Epithelial cell of prostate (primary cell): Measurements from ENCODE around the genes PDGFD, GRIA4 and DDX10.

DNA sequence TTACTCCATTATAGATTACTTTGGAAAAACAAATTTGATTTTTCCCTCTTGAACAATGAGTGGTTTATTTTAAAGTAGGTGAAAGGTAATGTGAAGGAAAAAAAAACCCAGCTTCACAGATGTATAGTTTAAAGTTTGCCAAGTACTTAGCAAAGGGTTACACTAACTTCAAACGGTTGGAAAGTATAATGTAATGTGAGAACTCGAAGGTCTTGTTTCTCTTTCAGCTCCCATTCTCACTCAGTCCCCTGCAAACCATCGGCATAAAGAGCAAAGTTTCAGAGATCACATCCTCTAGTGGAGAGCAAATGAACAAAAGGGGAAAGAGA lies 37.7 kb upstream of the BIRC3 start:
- RRBS = no CpG with 5 or more reads among the region's 3 CpGs

GRCh38 chr11:102320556-102321068 lies 3.3 kb downstream of the BIRC3 start:
- RRBS = no CpG with 5 or more reads among the region's 1 CpG

DNA sequence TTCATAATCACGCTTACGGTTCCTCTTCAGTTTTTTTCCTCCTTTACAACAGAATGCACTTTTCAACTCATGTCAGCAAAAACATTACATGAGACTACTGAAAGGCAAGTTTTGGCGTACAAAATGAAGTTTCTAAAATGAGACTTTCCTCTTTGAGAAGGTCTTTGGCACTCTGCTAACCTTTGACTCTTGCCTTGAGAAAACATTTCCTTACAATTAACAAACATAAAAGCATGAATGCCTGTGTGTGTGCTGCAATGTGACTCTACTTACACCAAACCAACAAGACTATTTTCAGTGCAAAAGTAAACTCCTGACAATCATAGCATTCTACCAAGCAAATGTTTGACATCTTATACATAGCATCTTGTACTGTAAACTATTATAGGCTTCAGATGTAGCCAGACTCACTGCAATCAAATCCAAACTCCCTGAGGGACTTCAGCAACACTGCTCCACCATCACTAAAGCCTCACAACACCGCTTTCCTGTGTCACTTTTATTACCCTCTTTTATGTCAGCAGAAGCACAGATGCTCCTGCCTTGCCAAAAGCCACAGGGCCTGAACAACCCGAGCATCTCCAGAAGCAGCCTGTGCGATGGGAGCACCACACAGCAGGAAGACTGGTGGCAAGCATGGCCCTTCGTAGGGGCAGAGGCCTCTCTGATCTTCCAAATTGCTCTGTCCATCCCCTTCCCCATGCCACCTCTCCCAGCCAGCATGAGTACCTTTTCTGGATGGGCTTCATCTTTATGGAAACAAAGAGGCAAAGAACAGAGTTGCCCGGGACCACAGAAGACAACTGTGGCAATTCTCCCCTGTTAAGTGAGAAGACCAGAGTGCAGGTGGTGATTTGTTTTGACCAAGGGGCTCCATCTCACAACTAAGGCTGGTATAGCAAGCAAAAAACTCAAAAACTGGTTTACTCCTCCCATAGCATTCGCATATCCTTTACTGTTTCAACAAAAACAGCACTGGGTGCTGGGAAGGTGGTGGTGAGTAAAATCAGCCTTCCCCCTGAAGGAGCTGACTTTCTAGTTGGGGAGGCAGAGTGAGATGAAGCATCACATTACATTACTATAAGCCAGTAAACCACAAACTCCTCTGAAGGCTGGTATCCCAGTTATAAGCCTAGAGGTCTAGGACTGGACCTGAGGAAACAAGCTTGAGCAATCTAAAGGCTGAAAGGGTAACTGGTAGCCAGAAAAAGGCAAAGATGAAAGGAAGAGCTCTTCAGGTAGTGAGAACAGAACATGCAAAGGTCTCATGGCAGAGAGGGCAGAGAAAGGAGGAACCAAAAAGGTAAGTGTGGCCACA lies 22.8 kb downstream of the TMEM123 start:
- RRBS = no CpG with 5 or more reads among the region's 9 CpGs

DNA sequence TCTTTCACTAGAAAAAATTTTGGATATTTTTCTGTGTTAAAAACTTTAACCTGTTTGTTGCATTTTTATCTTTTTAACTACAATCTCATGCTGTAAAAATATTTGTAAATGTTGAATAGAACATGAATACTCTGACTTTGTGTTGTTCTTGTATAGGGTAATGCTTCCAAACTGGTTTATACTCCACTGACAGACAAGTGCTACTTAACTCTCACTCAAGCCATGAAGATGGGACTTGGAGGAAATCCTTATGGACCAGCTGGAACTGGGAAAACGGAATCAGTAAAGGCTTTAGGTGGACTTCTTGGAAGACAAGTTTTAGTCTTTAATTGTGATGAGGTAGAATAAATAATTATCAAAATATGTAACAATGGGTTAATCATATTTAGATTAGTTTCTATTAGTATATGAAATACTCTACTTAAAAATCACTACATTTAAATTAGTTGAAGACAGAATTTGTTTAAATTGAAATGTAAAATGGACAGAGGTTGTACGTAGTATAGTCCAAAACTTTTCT lies 60.8 kb downstream of the DYNC2H1 start:
- RRBS = no CpG with 5 or more reads among the region's 2 CpGs

- RRBS = no CpG with 5 or more reads among the region's 3 CpGs
These were observed 1.9 kb downstream of the PDGFD start for GRCh38 chr11:104161991-104162549.

- RRBS = under 1% methylated on average over 27 of the region's 56 CpGs
These were observed at the start of gene PDGFD for GRCh38 chr11:104163854-104164692. Gene PDGFD (minus strand): TSS chr11:104164147.

DNA sequence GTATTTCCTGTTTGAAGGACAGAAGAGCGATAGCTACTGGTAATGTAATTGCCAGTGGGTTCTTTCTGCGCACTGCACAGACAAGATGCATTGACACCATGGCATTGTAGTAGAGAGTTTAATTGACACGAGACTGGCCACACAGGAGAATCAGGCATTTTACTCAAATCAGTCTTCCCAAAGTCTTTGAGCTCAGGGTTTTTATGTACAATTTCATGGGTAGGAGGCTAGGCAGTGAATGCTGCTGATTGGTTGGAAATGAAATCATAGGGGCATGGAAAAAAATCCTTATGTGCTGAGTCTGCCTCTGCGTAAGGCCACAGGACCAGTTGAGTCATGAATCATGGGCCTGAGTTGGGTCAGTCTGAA lies 273.9 kb downstream of the CASP4 start:
- RRBS = no CpG with 5 or more reads among the region's 4 CpGs

- RRBS = no CpG with 5 or more reads among the region's 8 CpGs
These were observed 25.1 kb upstream of the CARD16 start for GRCh38 chr11:105070029-105070817.

DNA sequence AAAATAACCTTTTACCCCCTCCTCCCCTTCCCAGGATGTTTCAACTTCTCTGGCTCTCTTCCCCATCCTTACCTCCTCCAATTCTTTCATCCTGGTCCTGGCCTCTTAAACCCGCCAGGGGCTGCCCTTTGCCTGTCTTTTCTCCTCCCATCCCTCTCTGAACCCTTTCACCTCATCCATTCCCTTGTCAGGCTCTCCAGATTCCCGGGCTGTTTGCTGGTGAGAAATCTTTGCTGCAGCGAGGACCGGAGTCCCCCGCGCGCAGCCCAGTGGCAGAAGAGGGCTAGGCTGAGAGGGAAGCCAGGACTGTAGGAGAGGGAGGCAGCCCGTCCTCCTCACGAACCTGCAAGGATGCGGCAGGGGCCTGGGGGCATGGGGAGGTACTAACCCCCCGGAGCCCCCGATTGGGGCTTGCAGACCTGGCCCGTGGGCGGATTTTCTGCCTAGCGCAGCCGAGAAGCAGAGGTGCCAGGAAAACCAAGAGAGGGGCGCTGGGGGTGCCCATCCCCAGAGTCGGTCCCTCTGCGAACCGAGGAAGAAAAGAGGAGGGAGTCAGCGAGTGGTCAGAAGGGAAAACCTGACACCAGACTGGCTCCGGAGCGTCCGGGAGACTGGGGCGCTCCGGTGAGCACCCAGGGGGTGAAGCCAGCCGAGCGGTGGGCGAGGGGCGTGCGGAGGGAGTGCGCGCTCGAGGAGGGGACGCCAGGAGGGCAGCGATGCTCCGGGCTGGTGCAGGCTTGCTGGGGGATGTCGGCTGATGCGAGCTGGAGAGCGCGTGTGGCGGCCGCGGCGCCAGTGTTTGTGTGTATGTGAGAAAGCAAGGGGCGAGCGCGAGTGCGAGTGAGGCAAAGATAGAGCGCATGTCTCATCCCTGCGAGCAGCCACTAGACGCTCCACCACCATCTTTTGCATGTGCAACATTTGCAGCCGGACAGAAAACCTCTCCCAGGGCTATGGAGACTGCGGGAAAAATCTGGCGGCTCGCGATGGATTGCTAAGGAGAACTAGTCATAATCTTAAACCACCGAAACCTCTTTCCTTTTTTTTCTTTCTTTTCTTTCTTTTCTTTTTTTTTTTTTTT lies at the start of gene GRIA4:
Gene GRIA4, plus strand, starts transcription at position 269 of the 1,081 bp plus-strand sequence.
- RRBS = 2% methylated on average over 8 of the region's 58 CpGs

DNA sequence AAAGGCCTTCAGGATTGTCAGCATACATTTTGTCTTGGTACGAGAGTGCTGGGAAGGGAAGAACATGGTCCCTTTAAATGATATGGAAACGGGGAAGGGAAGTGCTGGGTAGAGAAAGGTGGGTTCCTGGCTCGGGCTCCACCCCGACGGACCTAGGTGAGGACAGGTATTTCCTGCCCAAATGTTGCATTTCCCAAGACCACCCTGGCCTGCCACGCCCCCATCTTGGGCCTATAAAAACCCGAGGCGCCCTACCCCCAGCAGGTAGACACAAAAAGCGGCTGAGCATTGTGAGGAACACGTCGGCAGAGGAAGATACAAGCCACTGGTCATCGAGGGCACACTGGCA lies 99.3 kb downstream of the AASDHPPT start:
- RRBS = no CpG with 5 or more reads among the region's 12 CpGs

DNA sequence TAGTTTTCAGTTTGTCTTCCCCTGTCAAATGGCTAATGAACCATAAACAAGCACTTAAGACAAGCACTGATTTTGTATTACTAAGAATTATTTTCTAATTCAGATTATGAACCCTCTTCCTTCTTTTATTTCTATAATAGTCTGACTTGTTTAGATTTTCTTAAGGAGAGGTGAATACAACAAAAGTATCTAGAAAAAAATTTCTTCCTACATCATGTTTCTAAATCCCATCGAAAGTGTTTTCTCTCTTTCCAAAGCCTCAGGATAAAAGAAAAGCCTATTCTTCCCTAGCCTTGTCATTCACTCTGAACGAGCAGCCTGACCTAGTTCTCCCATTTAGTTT lies 209.0 kb upstream of the GUCY1A2 start:
- RRBS = no CpG with 5 or more reads among the region's 2 CpGs

DNA sequence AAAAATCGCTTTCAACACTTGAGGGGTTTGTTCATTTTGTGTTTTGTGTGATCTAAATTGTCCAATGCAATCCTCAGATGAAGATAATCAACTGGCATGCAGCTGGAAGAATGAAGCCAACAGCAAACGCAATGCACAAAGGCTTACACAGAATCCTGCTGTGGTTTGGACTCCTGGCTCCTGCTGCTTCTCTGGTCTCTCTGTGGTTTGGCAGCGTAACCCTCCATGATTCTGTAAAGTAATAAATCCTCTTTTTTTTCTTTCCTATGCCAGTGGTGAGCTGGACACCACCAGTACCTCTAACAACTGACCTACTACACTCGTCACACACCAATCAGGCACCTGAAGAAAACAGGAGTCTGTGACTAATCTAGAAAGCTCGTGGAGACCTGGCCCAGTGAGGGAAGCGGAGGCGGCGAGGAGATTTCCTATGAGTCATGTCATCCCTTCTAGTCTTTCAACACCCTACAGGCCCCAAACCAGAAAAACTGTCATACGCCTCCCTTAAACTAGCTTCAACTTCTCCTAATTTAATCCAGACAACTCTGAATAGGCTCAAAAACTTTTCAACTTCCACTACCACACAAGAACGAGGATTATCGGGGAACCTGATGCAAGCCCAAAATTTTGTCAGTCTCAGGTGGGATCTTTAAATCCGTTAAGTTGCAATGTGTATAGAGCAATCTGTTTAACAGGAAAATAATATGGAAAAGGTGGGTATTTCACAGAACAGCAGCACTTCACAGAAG lies 17.9 kb downstream of the SLC35F2 start:
- RRBS = no CpG with 5 or more reads among the region's 12 CpGs

GRCh38 chr11:107929191-107929546 lies 921 bp downstream of the RAB39A start:
- RRBS = 0% methylated on average over 3 of the region's 10 CpGs

- RRBS = no CpG with 5 or more reads among the region's 4 CpGs
These were observed 22.3 kb downstream of the NPAT start for GRCh38 chr11:108200043-108200625.

- RRBS = under 1% methylated on average over 12 of the region's 66 CpGs
These were observed at the start of gene DDX10 for GRCh38 chr11:108664625-108665742. Gene DDX10 (plus strand): TSS chr11:108665069.

DNA sequence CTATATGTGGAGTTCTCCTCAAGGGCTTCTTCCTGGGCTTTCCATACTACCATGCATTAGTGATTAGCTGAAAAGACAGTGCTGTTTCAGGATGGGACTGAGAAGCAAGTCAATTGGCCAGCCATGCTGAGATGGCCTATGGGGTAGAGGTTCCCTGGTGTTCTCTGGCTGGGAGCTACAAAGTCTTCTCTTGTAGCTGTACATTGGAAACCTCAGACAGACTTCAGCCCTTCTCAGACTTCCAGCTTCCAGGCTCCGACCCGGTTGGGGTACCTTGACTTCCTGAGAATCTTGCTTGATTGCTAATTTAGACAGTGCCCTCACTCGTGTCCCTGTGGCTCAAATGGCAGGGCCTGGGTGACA lies 315.8 kb downstream of the DDX10 start:
- RRBS = no CpG with 5 or more reads among the region's 3 CpGs

GRCh38 chr11:109940814-109941194 lies 152.4 kb upstream of the ZC3H12C start:
- RRBS = no CpG with 5 or more reads among the region's 8 CpGs

GRCh38 chr11:109972424-109972798 lies 120.8 kb upstream of the ZC3H12C start:
- RRBS = no CpG with 5 or more reads among the region's 3 CpGs

GRCh38 chr11:110050113-110050475 lies 43.1 kb upstream of the ZC3H12C start:
- RRBS = 94% methylated on average over 3 of the region's 10 CpGs

- RRBS = no CpG with 5 or more reads among the region's 9 CpGs
These were observed 24.0 kb upstream of the ZC3H12C start for GRCh38 chr11:110068945-110069883.